ENCODE results near the gene CNNM4.

GRCh38 chr2:95029663-95030325 lies 4.3 kb downstream of the MAL start:
- RAMPAGE, total RNA: no peak

DNA sequence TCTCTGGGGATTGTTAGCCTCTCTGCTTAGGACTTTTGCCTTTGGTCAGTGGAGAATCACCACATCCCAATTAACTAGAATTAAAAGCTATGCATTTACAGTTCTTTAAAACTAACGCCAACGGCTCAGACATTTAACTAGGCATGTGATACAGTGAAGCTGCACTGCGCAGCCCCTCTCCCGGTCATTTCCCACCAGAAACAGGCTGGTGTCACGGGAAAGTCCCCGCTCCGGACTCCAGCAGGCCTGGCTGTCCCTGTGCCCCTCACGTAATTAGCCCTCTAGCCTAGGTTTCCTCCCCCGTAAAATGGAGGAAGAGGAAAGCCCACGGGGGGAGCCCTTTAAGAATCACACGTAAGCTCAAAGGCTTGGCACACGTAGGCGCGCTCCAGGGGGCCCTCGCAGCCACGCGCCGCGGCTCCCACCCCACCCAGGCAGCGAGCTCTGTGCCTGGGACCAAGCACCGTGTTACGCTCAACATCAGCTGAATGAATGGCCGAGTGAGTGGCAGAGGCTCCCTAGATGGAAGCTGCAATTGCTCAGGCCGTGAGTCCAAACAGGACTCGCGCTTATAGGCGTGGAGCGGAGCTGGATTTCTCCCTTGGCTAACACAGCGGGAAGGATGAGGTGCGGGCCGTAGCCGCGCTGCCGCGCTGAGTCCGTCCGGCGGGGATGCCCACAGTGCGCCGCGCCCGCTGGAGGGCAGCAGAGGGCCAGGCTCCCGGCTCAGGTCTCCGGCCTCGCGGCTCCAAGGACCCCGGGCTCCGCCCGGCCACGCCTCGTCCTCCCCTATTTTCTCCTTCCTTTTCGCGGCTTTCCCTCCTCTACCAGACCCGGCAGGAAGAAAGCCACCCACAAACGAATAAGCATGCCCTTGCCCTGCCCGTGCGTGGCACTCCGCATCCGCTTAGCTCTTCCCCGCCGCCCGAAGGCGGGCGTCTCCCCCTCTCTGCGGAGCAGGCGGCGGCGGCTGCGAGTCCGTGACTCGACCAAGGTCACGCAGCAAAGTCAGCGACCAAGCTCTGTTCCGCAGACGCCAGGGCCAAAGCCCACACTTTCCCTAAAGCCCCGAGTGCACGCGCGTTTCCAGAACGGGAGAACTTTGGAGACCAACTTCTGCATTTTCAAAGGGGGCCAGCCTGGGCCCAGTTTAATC lies 48.2 kb downstream of the KCNIP3 start:
- RAMPAGE, total RNA: no peak

DNA sequence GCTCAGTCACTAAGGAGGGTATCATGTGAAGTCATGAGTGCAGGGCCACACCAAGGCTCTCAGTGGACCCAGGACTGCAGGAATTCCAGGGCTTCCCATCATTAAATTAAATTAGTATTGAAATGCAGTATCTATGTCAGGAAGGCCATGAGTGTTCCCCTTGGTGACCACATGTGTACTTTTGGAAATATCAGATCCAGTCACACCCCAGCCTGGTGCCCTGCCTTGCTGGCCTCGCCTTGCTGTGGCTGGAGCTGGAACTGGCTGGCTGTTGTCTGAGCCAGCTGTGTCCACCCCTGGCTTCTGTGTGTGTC lies 45.0 kb upstream of the FAHD2A start:
- RAMPAGE, total RNA: no peak

DNA sequence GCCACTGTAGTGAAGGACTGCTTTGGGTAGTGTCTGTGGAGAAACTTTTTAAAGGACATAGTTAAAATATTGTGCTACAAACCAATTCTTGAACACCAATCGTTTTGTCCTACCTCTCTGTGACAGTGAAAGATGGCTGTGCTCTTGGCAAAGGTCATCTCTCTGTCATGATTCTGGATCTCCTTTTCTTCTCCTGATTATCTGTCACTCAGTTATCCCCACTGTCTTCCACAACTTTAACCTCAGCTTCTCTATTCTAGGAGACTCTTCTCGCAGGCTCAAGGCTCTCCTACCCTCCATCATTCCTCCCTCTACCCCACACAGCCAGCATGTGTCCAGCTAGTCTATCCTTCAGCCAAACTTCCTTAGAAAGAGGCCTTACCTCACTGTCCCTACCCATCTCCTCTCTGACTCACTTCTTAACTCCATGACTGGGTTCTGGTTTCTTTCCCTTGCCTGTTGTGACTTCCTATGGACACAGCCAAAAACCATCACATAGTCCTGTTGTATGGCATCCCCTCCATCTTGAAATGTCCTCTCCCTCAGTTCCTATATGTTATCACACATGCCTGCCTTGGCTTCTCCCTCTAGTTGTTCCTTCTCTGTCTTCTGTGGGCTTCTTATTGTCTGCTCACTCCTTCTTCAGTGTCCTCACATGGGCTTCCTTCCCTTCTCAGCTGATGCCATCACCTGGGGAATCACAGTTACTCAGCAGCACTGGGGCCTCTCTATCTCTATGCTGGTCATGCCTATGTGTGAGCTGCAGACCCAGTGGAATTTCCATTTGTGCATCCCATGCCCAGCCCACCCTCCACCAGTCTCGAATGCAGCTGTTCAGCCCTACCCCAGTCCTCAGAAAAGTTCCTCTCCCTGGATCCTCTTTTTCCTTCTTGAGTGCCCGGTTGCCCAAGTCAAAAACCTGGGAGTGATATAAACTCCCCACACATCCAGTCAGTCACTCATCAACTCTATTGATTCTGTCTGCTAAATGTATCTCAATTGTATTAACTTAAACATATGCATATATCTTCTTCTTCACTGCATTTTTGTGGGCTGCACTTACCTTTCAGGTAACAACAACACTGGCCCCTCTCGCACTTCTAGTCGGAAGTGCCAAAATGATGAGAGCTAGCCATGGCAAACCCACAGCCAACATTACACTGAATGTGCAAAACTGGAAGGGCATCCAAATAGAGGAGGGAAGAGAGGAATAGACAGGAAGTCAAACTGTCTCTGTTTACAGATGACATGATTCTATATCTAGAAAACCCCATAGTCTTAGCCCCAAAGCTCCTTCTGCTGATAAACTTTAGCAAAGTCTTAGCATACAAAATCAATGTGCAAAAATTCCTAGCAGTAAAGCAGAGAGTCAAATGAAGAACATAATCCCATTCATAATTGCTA lies 177.0 kb downstream of the ANKRD36C start:
- RAMPAGE, total RNA: no peak

- RAMPAGE, total RNA: no peak
Measured at GRCh38 chr2:95824627-95825597, 166.7 kb downstream of the ANKRD36C start.

GRCh38 chr2:95882228-95882722 lies 109.3 kb downstream of the ANKRD36C start:
- RAMPAGE, total RNA: no peak

DNA sequence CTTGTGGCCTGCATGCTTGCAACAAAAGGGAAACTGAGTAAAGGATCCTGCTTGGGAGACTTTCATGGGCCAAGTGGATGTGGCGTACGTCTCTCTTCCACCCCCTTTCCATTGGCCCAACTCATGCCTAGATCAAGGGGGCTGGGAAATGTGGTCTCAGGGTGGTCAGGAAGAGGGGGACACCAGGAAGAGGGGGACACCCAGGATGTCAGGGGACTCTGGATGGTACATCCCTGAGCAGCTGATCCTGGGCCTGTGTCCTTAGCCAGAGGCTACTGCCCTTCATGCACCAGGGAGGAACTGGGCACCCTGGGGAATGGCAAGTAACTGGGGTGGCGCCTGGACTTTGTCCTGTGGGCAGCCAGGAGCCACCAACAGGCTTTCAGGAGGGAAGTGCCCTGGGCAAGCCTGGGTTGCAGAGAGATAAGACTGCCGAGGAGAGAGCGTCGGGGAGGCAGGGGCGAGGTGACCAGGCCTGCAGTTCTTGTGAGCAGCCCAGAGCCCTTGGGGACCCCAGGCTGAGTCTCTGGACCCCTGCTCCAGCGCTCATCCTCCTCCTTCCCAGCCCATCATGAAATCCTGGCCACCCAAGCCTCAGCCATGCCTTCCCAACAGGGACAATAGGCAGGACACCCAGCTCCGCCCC lies 25.4 kb downstream of the ADRA2B start:
- RAMPAGE, total RNA: no peak

DNA sequence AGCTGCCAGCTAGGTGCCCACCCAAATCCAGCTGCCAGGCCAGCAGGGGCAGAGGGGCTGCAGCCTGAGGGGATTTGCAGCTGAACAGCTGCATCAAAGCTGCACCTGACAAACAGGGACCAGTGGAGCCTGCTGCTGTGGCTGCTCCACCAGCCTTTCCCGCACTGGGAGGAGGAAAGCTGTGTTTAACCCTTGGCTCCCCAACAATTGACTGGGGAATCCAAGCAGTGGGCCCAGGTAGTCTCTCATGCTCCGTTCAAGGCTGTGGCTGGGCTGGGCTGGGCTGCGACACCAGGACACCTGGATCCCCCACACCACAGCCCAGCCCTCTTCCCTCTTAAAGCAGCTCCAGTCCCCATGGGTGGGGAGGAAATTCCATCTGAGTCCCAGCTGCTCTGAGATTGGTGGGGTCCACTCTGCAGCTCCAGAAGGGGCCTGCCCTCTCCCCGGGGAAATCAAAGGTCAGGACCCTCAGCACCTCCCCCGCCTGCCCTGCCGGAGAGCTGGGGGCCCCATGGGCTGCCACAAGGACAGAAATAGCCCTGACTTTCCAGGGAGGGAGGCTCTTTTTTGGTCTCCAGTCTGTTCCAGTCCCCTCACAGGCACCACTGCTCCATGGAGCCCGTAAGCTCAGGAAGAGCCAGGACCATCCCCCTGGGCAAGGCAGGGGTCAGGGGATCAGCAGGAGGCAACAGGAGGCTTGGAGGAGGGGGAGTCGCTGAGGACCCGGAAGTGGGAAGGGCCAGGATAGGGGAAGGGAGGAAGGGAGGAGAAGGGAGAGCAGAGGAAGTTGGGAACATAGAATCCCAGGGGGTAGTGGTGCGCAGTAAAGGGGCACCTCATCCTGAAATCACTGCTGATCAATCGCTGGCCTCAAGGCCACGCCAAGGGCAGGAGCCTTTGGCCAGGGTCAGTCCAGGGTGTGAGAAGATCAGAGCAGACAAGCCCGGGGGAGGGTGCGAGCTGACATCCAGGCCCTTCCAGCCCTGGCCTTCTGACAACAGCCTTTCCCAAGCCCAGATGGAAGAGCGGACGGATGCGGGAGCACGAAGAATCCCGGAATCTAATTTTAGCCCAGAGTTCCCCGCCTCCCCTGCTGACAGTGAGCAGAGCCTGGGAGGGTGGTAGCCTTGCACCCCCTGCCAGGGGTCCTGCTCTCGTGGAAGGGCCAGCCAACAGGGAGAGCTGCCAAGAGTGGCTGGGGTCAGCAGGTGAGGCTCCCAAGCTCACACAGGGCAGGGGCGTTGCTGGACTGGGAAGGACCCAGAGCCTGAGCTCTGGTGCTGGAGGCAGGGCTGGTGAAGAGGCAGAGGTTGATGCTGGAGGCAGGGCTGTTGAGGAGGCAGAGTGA lies 7.6 kb downstream of the ADRA2B start:
- RAMPAGE, total RNA: no peak

- RAMPAGE, total RNA: no peak
Measured at GRCh38 chr2:96132710-96133069, 5.6 kb downstream of the ASTL start.

DNA sequence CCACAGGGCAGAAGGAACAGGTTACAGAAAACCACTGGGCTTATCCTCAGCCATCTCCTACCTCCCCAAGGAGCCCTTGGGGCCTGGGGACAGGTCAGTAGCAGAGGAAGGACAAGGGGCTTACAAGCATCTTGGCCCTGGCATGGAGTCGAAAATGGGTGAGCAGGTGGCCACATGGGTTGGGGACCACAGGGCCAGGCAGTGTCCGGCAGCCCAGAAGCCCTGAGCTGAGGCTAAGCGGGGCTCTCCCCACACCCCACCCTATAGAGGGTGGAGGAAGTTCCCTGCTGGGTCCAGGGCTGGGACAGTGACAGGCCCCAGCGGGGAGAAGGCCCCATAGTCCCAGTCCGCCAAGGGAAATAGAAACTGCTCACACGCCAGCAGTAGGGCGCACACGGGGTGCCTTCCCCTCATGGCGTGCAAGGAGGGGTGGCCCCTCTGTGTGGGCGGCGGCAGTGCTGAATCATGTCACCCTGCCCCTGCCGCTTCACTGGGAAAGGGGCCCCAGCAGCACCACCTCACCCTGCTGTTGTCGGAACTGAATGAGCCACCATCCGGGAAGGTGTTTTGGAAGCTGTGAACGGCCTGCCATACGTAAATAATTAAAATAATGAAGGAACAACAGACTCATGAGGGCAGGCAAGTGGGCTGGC lies 12.5 kb upstream of the DUSP2 start:
- RAMPAGE, total RNA: no peak

DNA sequence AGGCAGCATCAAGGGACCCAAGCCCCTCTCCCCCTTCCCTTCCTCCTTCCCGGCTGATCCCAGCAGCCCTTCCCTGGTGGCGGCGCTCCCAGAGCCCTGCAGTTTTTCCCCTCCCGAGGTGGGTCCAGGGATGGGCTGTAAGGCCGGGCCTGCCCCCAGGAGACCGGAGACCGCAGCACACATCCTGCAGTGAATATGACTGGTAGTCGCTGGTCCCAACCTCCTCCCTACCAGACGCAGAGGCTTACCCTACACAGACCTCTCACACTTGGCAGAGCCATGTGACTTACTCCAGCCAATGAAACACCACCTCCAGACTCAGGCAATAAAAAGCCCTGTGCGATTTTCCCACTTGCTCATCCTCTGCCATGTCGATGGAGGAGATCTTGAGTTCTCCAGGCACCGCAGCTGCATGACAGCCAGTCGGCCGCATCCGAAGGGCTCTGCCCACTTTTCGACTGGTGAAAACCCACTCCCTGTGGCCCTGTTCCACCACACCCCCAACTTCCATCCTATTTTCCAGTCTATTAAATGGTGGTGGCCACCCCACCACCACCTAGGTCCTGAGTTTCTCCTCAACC lies 19.5 kb upstream of the DUSP2 start:
- RAMPAGE, total RNA: no peak

DNA sequence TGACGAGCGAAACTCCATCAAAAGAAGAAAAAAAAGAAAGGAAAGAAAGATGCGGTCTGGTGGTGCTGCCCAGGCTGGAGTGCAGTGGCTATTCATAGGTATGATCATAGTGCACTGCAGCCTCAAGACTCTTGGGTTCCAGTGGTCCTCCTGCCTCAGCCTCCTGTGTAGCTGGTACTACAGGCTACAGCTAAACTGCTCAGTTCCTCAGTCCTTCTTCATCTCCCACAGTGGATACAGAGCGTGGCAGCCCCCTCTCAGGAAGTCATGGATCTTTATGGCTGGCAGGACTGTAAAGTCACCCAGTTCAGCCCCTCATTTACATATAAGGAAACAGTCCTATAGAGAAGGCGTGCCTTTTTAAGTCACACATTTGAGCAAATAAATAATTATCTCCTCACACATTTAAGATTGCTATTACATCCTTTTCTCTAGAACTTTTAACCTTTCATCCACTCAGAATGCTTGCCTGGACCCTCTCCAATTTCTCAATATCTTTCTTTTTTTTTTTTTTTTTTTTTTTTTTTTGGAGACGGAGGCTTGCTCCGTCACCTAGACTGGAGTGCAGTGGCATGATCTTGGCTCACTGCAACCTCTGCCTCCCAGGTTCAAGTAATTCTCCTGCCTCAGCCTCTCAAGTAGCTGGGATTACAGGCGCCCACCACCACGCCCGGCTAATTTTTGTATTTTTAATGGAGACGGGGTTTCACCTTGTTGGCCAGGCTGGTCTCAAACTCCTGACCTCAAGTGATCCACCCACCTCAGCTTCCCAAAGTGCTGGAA lies 20.9 kb downstream of the TMEM127 start:
- RAMPAGE, total RNA: no peak

GRCh38 chr2:96253810-96254211 lies 12.0 kb downstream of the TMEM127 start:
- RAMPAGE, total RNA: no peak

DNA sequence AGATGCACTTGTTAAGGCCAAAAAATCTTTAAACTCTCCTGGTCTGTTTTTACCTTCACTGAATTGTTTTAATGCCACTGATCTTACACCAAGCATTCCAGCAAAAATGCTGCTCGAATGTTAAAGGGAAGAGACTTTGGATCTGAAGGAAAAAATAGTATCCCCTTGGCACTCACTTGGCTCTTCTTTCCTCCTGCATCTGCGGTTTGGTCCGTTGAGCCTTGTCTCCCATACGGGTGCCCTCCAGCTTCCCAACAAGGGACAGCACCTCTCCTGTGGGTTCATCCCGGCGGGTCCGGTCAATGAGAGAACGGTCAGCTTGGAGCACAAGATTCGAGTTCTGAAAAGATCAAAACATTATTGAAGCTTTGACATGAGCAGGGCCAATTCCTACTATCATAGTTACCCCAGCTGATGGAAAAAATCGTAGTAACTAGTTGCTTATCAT lies 793 bp downstream of the SNRNP200 start:
- RAMPAGE, total RNA: no peak

- RAMPAGE, total RNA: no peak
Measured at GRCh38 chr2:96315606-96316126, 9.5 kb upstream of the ITPRIPL1 start.

DNA sequence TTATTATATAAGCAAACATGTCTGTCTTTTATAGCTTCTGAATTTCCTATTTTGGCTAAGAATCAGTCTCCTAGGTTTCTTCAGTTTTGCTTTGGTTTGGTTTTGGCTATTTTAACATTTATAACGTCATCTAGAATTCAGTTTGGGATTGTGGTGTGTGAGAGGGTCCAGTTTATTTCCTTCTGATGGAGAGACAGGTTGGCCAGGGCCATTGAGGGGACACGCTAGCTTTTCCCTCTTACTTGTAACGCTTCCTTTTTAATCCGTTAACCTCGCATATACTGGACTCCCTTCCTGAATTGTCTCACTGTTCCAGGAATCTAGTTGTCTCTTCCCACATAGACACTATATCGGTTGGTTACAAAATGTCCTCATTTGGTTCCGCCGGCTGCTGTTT lies 35.2 kb downstream of the NEURL3 start:
- RAMPAGE, total RNA: no peak

- RAMPAGE, total RNA: no peak
Measured at GRCh38 chr2:96534543-96535752, 1.6 kb upstream of the ARID5A start.

- RAMPAGE, total RNA: no peak
Measured at GRCh38 chr2:96760345-96761343, at the start of gene CNNM4. CNNM4 (plus strand) TSS chr2:96760902.

DNA sequence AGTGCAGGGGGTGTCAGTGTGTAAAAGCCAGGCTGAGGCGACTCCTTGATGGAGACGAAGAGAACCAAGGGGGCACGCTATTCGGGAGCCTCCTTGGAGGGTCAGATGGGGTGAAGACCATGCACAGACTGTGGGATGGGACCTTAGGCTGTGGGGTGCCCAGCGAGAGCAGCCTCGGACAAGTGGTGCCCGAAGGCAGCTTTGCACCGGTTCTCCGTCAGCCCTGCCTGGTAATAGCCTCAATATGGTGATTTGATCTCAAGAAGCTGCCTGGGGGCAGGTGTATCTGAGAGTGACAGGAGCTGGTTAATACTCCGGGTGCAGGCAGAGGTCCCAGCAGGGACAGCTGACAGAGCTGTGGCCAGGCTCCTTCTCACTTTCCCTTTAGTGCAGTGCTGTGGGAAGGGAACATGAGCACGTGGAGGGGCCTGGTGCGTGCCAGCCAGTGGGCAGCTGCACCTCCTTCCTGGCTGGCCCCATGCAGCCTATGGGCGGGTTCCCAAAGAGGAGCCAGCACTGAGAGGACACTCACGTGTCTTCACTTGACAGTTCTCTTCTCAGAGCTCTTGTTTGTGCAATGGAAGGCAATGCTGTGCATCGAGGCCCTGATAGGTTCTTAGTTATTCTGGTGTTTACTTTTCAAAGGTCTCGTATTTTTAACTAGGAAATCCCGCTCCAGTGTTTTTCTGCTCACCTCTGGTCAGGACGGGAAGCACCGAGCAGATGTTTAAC lies 9.1 kb downstream of the CNNM4 start:
- RAMPAGE, total RNA: no peak

GRCh38 chr2:96806368-96807453 lies 9.4 kb upstream of the CNNM3 start:
- RAMPAGE, total RNA: no peak

Data from foreskin keratinocyte (primary cell).